Trachea (tissue), 1 donor: ENCODE data around the gene LRRC4.

- PRO-cap = no peak
Measured at GRCh38 chr7:122672947-122673531, 25.9 kb downstream of the RNF133 start.

- PRO-cap = no peak
Measured at GRCh38 chr7:122856285-122857159, 29.7 kb downstream of the CADPS2 start.

DNA sequence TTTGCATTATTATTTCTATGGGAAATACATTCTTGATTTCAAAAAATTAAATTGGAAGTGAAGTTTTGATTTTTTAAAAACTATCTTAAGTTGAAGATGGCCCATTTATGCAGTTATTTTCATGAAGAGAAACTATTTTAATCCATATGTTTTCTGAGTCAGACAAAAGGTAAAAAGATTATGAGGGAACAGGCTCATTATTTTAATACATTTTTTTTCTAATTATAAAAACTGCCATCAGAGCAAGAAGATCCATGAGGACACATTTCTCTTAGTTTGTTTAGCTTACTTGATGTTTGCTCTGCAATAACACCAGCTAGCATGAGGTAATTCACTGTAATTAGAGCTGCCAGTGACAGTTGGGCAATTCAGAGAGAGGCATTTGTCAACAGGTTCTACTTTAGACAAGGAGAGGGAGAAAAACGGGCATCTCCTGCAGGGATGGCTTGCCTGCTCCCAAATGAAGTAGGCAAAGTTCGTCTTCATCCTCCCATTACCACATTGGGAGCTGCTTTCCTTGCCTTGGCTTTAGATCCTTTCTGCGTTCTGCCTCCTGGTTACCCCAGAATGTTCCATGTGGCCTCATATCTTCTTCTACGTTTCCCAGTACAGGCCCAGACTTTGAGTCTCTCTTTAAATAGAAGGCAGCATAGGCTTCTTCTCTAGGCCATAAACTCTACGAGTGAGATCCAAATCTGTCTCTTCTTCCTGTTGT lies 21.0 kb downstream of the ASB15 start:
- PRO-cap = no peak

DNA sequence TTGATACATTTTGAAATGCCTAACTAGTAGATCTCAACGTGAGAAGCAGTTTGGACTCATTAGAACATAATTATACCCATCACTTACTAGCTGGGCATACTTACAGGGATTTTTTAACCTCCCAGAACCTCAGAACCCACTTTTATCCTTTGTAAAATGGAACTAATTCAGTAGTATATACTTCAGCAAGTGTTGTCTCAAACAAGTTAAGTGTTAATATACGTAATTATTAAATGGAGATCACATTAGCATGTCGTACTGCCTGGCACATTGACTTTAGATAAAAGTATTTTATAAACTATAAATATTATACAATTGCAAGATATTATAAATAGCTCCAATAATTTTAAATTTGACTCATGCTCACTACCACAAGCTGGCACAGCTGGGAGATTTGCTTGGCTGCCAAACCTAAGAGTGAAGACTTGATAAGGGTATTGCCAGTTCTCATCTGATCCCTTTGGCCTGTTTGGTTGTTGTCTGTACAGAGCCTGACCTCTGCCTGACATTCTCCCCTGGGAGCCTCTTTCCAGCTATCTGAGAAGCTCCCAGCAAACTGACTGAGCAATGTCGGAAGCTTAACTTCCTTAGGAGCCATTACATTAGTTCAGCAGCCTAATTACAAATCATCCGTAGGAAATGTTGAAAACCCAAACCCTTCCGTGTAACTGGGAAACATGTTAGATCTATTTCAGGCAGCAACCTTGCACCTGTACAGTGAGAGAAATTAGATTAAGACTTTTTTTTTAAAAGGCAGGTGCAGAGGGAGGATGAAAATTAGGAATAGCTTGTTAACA lies 10.2 kb upstream of the LMOD2 start:
- PRO-cap = no peak

DNA sequence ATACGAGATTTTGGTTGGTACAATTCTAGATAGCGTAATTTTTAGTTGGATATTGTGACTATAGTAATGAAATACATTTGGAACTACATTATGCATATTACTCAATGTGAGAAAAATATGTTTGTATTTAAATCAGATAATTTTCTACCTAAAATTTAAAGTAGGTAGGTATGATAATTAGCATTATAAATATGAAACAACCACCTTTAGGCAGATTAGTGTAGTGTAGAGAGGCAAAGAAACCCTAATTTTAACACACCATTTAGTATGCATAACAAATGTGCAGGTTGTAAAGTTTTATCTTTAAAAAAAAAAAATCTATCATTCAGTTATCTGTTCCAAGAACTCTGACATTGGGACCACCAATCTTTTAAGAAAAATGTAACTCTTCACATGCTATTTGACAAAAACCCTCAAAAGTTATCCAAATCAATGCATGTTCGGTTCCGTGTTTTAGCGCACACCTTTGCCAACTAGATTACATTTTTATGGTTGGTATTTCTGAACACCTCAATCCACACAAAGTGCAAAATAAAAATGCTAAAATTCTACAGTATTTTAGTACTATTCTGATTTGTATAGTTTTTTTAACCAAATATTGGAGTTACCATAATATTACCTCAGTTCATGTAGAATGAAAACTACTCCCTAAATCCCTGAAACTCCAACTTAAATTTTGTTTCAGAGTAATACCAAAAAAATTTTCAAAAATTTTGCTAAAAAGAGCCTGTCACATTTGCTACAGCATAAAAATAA lies 27.6 kb downstream of the LMOD2 start:
- PRO-cap = no peak

DNA sequence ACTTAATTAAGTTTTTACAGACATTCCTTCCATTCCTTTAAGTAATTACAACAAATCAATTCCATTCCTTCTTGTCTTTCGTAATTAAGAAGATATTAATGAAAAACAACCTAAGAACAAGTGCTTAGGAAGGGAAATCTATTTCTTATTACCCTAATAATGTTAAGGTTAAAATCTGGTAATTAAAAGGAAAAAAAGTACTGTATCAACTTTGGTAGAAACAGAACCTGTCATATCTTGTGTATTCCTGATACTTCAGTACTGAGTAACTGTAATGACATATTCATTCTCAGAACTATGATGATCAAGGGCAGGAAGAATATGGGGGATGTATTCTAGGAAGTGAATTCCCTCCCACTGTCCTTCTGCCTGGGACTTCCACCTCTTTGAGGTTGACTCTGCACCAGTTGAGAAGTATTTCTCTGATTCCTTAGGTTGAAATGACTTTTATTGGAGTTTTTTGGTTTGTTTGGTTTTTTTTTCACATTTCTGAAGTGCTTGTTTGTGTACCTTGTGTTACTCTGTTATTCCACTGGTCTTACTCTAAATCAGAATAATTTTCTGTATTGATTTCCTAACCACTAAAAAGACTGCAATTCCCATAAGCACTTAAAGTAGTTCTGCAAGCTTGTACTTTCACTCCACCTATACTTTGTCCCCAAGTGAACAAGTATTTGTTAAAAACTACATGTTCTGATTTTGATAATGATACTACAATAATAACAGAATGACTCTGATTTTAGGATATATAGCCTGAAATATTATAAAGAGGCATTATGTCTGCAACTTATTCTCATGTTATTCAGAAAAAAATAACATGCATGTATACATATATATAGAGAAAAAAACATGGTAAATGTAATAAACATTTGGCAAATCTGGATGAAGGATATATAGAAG lies 36.9 kb downstream of the WASL start:
- PRO-cap = no peak

DNA sequence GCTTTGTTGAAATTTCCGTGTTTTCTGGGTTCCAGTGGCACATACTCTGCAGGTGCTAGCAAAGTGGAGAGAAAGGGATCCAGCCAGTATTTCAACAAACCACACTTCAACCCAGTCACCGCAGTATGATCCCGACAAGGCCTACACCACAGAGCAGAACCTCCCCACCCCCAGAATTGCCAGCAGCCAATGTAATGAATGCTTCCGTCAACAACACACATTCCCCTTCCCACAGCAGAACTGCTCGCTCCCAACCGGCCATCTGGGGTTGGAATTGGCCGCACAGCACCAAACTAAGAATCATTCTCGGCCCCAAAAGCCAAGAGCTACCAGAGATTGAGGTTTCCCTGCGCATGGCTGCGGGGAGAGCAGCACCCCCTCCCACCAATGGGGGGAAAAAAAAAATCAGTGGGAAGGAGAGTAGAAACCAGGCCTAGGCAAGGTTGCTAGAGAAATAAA lies 1.2 kb downstream of the WASL start:
- PRO-cap = bidirectional peak, plus-strand start at position 220 of the sequence, minus-strand start at position 101 of the sequence

DNA sequence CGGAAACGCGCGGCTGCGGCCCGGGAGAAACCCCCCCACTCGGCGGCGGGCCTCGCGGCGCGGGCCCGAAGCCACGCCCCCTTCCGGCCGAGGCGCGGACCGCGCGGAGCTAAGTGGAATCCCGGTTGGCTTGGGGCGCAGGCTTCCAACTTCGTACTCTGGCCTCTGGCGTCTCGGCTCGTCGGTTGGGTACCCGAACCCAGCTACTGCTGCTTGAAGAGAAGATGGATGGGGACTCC lies 234 bp upstream of the WASL start:
- PRO-cap = bidirectional peak, plus-strand start at position 90 of the sequence, minus-strand start outside the sequence

GRCh38 chr7:123824474-123825162 lies 20.4 kb upstream of the HYAL4 start:
- PRO-cap = no peak

DNA sequence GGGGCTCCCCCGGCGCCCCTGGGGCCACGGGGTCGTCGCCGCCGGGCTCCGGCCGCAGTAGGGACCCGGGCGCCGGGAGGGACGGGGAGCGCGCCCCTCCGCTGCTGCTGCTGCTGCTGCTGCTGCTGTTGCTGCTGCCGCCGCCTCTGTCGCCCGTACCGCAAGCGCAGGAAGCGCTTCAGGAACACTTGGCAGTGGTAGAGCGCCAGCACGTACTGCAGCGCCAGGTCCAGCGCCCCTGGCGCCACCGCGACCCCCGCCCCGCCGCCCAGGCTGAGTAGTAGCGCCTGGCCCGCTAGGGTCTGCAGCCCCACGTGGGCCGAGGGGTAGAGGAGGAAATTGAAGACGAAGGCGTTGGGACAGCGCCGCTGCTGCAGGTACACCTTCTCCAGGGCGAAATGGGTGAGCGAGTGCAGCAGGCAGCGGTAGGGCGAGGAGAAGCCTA lies 542 bp downstream of the TMEM229A start:
- PRO-cap = no peak

- PRO-cap = no peak
Measured at GRCh38 chr7:124517863-124518084, 247.8 kb downstream of the GPR37 start.

DNA sequence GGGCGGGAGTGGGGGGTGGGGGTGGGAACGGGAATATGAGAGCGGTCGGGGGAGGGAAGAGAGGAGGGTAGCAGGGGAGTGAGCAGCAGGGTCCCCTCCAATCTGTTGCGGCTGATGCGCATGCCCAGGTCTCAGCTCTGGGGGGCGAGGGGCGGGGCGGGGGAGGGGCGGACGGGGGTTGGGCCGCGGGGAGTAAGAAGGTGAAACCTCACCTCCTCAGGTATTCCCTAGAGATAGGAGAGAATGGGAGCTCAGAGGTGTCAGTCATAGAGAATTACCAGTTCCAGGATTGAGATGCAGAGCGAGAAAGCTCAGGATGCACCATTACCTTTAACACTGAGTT lies 585 bp upstream of the GPR37 start:
- PRO-cap = unidirectional peak, minus-strand start at position 104 of the sequence

DNA sequence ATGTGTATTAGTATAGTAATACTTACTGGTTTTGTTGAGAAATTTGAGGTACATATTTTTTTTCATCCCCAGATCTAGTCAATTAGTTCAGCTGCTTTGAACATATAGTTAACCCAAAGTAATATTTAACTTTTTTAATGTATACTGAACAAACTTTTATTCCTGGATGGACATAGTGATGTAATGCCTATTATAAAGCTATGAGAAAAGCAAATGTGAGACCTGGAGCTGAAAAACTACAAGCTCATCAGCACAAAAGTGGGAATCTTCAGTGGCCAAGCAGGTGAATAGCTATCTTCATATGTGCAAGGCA lies 472.1 kb upstream of the POT1 start:
- PRO-cap = no peak

DNA sequence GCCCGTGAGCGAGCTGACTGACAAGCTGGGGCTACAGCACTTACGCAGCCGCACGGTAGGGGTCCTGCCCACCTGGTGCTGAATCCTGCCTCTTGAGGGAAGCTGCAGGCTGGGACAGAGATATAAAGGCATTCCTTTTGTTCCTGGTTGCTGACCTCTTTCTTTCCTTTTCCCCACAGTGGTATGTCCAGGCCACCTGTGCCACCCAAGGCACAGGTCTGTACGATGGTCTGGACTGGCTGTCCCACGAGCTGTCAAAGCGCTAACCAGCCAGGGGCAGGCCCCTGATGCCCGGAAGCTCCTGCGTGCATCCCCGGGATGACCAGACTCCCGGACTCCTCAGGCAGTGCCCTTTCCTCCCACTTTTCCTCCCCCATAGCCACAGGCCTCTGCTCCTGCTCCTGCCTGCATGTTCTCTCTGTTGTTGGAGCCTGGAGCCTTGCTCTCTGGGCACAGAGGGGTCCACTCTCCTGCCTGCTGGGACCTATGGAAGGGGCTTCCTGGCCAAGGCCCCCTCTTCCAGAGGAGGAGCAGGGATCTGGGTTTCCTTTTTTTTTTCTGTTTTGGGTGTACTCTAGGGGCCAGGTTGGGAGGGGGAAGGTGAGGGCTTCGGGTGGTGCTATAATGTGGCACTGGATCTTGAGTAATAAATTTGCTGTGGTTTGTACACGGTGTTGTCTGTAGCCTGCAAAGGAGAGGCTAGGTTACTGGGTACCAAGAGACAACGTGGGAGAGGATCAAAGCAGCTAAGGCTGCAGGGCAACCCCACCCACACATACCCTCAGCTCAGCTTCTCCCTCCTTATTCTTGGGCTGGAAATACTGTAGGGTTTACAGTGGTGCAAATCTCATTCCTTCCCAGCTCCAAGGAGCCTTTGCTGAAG lies 2.3 kb upstream of the FSCN3 start:
- PRO-cap = no peak

GRCh38 chr7:127619451-127620698 lies 1.9 kb upstream of the PAX4 start:
- PRO-cap = no peak

- PRO-cap = no peak
Measured at GRCh38 chr7:127864692-127865234, 166.5 kb downstream of the LRRC4 start.

DNA sequence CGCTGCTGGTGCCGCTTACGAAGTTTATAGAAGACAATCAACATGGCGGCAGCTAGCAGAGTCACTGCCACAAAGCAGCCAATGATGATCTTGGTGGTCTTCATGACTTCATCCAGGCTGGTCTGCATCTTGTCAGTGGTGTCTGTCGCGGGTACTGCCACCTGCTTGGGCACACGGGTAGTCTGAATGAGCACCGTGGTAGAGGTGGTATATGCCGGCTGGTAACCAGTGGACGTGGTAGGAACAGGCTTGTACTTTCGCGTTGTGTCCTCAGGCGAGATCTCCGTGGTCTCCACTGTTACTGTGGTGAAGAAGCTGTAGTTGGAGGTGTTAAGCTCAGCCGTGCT lies 2.3 kb downstream of the LRRC4 start:
- PRO-cap = no peak

GRCh38 chr7:128030690-128031787 lies at the start of gene LRRC4:
TSS of gene LRRC4 (minus strand) at chr7:128031437.
- PRO-cap = unidirectional peak, plus-strand start at chr7:128031578

DNA sequence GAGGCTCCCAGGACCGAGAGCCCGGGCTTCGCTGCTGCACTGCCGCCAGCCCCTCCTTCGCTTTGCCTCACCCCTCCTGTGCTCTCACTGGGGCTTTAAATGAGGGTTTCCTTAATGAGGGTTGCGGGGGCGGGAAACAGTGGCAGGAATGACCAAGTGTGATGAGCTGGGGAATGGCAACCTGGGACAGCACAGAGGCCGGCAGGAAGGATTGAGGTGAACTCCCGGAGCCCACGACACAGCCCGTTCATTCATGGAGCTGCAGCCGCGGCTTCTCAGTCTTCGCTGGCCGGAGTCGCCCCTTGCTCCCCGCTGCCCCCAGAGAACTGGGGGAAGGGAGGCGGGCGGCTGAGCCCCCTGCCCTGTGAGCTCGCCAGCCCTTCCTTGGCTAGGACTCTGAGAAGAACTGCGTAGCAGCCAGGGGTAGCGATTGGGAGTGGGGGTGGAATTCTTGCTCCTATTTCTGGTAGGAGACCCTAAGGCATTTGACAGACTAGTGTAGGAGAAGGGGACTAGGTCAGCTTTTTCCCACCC lies 1.6 kb upstream of the LRRC4 start:
- PRO-cap = unidirectional peak, minus-strand start at position 69 of the sequence

GRCh38 chr7:128201220-128201692 lies 39.8 kb upstream of the LEP start:
- PRO-cap = no peak